Liver (tissue), 9 donors: Measurements from ENCODE around the genes MRPL11, ZDHHC24 and RBM4B.

GRCh38 chr11:66190672-66191318, 66.7 kb upstream of the KLC2 start:
- PRO-cap, 5 experiments, result no peak in any of the 5 experiments
- RAMPAGE, long total RNA, 2 experiments, result no peak in any of the 2 experiments
- RRBS, result no CpG with 5 or more reads among the region's 7 CpGs

- PRO-cap, 5 experiments, result no peak in any of the 5 experiments
- RAMPAGE, long total RNA, 2 experiments, result no peak in any of the 2 experiments
- RRBS, result no CpG with 5 or more reads among the region's 24 CpGs
Observed at GRCh38 chr11:66222406-66223234, 34.9 kb upstream of the KLC2 start.

GRCh38 chr11:66281460-66281972, 3.5 kb downstream of the CNIH2 start:
- PRO-cap, 5 experiments, result no peak in any of the 5 experiments
- RAMPAGE, long total RNA, 2 experiments, result no peak in any of the 2 experiments
- RRBS, result no CpG with 5 or more reads among the region's 7 CpGs

DNA sequence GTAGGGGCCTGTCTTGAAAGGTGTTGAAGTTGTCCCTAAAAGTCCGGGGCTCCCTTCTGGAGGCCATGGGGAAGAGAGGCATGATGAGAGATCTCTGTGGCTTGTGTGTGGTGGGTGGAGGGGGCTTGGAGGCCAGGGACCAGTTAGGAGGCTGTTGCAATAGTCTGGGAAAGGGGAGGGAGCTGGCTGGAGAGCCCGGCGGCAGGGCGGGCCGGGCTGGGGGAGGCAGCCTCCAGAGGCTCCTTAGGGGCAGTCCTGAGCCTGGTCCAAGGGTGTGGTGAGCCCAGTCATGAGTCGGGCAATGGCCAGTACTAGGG, 5.8 kb upstream of the CD248 start:
- PRO-cap, 5 experiments, result no peak in any of the 5 experiments
- RAMPAGE, long total RNA, 2 experiments, result no peak in any of the 2 experiments
- RRBS, result no CpG with 5 or more reads among the region's 6 CpGs

DNA sequence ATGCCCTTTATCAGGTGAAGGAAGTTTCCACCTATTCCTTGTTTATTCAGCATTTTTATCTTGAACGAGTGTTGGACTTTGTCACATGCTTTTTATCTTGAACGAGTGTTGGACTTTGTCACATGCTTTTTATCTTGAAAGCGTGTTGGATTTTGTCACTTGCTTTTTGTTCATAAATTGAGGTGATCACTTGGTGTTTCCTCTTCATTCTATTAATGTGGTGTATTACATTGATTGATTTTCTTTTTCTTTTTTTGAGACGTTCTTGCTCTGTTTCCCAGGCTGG, 3.9 kb upstream of the B4GAT1 start:
- PRO-cap, 5 experiments, result peak in 1 of 5 experiments; most common plus-strand start position 173 of the sequence (in 1)
- RAMPAGE, long total RNA, 2 experiments, result no peak in any of the 2 experiments
- RRBS, result no CpG with 5 or more reads among the region's 4 CpGs

DNA sequence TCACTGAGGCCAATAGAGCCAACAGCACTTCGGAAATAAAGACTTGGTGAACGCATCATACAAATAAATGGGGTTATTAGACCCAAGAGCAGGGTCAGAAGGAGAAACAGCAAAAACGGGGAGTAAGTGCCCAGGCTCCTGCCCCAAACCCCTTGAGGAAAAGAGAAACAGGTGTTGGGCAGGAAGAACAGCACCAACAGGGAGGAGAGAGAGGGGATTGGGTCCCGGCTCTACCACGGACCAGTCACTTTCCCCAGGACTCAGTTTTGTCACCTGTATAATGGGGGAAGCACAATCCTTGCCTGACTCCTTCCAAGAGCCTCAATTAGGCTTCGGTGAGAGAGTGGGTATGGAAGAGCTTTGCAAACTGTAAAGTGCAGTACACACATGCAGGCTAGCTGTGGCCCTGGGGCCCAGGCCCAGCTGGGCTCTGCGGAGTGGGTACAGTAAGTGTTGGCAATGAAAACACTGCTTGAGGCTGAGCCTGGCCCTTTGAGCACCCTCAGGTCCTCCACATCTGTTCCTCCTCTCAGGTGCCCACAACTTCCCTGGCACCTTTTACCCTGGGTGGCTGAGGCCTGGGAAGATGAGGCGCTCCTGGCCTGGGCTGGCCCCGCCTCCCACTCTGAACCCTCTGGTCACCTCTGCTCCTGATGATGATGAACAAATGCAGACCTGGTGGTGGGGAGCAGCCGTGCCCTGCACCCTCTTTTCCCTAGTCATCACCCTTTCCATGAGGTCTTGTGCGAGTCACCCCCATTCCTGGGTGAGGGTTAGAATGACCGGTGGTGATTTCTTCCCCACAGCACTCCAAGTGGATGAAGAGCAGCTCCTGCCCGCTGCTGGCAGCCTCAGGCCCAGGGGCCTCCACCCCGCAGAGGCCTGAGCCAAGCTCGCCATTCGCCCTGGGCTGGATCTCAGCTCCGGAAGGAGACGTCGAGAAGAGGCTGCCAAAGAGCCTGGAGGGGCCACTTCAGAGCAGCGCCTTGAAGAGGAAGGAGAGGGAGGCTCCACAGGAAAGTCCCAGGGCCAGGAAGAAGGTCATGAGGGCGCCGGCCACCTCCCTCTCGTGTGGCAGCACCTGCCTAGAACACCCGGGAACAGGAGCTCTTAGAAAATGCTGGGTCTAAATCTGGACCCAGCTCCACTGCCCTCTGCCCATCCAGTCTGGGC, 8.7 kb downstream of the SLC29A2 start:
- PRO-cap, 5 experiments, result no peak in any of the 5 experiments
- RAMPAGE, long total RNA, 2 experiments, result no peak in any of the 2 experiments
- RRBS, result no CpG with 5 or more reads among the region's 24 CpGs

- PRO-cap, 5 experiments, result no peak in any of the 5 experiments
- RAMPAGE, long total RNA, 2 experiments, result no peak in any of the 2 experiments
- RRBS, result no CpG with 5 or more reads among the region's 19 CpGs
Observed at GRCh38 chr11:66386012-66386700, 14.6 kb upstream of the SLC29A2 start.

DNA sequence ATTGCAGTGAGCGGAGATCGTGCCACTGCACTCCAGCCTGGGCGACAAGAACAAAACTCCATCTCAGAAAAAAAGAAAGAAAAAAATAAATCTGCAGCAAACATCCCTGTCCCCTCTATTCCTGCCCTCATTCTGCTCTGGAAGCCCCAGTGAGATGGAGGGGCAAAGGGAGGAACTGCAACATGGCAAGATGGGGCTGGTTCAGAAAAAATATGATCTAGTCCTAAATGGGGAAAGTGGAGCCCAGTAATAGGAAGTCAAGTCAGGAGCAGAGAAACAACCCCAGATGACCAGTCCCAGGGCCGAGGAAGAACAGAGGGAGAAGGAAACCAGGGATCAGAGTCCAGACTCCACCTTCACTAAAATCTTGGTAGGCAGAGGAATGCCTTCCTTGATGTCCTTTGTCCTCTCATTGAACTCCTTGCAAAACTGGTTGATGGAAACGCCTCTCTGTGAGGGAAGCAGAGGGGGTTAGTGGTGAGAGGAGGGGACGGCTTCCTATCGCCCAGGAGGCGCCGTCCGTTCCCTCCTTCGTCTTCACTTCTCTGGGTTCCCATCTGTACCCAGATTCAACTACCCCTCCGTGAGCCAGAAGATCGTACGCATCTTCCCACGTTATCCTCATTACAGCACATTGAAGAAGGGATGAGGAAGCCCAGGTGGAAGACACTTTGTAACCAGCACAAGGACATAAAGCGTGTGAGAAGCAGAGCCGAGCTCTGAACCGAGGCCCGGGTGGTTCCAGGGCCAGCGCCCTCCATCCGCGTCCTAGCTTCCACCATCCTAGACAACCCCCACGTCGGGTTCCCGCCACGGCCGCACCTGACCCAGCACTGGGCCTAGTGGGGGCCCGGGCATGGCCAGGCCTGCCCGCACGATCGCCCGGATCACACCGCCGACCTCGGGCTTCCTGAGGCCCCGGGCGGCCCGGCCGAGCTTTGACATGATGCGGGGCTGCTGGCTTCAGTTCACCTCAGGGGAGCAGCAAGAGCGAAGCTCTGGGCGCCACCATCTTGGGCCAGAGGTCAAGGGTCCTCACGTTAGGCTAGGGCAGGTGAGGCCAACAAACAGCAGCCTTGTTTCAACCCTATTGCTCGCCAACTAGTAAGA, at the start of gene MRPL11:
Gene MRPL11 (minus strand): TSS at position 1,039 of the 1,110 bp plus-strand sequence.
- PRO-cap, 5 experiments, result peak in 1 of 5 experiments; most common minus-strand start position 1,015 of the sequence (in 1)
- RAMPAGE, long total RNA, 2 experiments, result start-site peak on the minus strand in 2 of 2 experiments, centred at positions 1,014 to 1,015 of the sequence, 587 to 1,211 reads per replicate
- RRBS, result 3% methylated on average over 6 of the region's 44 CpGs

- PRO-cap, 5 experiments, result no peak in any of the 5 experiments
- RAMPAGE, long total RNA, 2 experiments, result no peak in any of the 2 experiments
- RRBS, result no CpG with 5 or more reads among the region's 9 CpGs
Observed at GRCh38 chr11:66454065-66454786, 12.5 kb upstream of the PELI3 start.

DNA sequence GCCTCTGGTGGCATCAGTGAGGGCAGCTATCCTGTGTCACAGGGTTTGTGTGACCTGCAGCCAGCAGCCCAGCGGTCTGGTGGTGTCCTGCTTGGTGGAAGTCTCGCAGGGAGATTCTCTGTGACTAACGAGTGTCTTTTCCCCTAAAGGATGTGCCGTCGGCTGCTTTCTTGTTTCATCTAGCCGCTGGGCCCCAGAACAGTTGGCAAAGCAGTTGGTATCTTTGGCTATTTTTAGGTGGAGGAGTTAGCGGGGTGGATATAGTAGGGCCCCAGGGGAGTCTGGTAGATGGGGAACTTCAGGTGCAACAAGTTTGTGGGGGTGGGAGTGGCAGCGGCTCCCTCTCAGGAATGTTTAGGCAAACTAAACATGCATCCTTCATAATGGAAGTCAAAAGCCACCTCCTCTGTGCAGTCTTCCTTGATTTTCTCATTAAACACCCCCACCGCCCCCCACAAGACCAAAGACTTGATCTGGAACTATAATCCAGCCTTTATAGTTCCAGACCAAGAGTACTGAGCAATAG, 1.3 kb upstream of the PELI3 start:
- PRO-cap, 5 experiments, result no peak in any of the 5 experiments
- RAMPAGE, long total RNA, 2 experiments, result no peak in any of the 2 experiments
- RRBS, result no CpG with 5 or more reads among the region's 9 CpGs

DNA sequence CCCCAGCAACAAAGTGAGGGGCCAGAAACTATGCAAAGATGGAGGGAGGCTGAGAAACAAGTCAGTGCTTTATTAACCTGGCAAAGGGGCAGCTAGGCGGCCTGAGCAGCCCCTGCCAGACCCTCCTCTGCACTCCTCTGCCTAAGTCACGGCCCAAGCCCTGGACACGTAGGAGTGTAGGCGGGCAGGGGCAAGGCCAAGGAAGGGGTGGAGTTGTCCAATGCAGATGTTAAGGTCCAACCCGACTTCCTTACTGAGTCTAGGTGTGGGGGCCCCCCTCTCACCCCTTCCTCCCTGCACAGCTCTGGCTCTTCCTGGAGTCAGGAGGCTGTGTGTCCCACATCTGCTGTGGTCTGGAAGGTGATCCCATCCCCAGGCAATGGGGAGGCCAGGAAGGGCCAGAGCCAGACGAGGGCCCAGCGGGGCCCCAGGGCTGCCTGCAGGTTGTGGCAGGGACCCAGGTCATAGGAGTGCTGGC, 6.6 kb downstream of the ZDHHC24 start:
- PRO-cap, 5 experiments, result no peak in any of the 5 experiments
- RAMPAGE, long total RNA, 2 experiments, result no peak in any of the 2 experiments
- RRBS, result no CpG with 5 or more reads among the region's 7 CpGs

- PRO-cap, 5 experiments, result peak in 5 of 5 experiments; most common plus-strand start chr11:66546195 (in 3); most common minus-strand start chr11:66546194 (in 3)
- RAMPAGE, long total RNA, 2 experiments, result no peak in any of the 2 experiments
- RRBS, result 1% methylated on average over 32 of the region's 50 CpGs
Observed at GRCh38 chr11:66545955-66546483, at the start of gene ZDHHC24. ZDHHC24 (minus strand) TSS chr11:66546048.

DNA sequence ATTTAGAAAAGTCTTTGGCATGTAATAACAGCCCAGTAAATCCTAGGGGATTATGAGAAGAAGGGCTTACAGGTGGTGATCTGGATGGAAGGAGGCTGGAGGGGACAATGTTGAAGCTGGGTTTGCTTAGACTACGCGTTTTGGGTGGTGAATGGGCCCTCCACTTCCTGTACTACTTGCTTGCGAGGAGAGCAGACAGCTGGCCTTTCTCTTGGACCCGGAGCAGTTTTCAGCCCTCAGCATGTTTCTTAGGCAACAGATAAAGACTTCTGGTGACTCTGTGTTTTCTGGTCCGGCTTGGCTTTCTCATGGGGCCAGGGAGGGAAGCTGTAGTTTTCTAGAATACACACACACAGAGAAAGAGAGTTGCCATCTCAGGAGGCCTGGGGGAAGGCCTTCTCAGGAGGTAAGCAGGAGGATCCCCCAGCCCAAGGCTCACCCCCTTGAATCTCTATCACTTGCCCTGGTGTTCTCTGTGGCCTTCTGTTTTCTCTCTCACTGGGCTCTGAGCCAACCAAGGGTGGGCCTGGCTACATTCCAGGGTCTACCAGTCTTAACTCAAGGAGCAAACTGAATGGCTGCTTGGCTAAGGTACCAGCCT, 2.3 kb downstream of the CCS start:
- PRO-cap, 5 experiments, result no peak in any of the 5 experiments
- RAMPAGE, long total RNA, 2 experiments, result no peak in any of the 2 experiments
- RRBS, result 16% methylated on average over 2 of the region's 5 CpGs

GRCh38 chr11:66665759-66667192, 11.4 kb downstream of the RBM4B start:
- PRO-cap, 5 experiments, result no peak in any of the 5 experiments
- RAMPAGE, long total RNA, 2 experiments, result no peak in any of the 2 experiments
- RRBS, result no CpG with 5 or more reads among the region's 6 CpGs

DNA sequence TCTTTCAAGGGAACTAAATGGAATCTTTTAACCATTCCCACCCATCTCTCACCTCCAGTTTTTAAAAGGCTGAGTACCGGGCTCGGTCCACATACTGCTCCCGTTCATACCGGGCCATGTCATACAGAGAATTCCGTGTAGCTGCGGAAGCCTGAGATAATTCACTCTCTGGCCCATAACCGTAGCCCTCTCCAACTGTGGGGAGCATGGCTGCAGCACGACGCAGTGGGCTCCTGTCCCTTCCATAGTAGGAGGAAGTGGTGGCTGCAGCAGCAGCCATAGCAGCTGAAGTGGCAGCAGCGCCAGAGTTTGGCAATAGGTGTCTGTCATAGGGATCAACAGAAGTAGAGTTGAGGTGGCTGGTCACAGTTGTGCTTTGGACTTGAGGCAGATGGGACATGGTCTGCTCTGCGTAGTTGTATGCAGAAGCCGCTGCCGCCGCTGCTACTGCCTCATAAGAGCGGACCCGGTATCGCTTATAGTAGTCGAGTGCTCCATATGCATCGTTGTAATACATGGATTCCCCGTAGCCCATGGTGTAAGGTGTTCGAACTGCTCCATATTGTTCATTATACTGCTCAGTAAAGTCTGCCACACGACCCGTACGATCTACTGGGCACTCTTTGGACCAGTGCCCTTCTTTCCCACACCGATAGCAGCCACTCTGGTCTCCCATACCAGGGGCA, 9.0 kb downstream of the RBM4B start:
- PRO-cap, 5 experiments, result no peak in any of the 5 experiments
- RAMPAGE, long total RNA, 2 experiments, result no peak in any of the 2 experiments
- RRBS, result 100% methylated on average over 1 of the region's 25 CpGs

DNA sequence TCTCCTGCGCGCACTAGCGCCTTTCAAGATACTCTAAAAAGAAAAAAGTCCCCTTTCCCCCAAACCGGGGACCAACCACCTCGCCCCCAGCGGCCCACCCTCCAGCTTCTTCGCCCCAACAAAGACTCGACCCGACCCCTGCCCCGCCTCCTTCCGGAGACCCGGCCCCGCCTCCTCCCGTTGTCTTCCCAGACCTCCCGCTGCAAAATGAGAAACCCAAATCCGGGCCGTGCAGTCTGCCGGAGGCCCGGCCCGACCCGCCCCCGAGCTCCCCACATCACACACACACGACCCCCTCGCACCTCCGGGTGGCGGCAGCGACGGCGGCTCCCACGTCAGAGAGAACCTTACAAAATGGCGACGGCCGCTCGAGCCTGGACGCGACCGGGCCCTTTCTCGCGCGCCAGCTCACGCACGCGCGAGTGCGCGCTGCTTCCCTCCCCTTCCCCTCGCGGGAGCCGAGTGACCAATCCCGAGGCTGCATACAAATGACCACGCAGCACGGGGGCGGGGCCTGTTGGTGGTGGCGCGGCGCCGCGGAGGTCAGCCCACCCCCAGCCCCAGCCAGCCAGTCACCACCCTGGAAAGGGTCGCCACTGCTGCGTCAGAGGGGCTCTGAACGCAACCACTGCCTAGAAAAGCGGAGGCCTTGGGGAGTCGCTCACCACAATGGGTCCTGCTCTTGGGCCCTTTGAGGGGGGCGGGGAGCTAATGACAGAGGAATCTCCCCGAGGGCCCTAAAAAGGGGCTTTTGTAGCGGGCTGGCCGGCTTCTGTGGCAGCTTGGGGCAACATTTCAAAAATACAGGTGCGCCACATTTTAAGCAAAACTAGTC, at the start of gene RBM4B:
Gene RBM4B (minus strand): TSS at position 426 of the 835 bp plus-strand sequence.
- PRO-cap, 5 experiments, result peak in 5 of 5 experiments; most common plus-strand start position 232 of the sequence (in 5); most common minus-strand start position 409 of the sequence (in 3)
- RAMPAGE, long total RNA, 2 experiments, result start-site peak on the minus strand in 2 of 2 experiments, centred at positions 367 to 377 of the sequence, 59 to 226 reads per replicate
- RRBS, result 2% methylated on average over 31 of the region's 68 CpGs

- PRO-cap, 5 experiments, result peak in 1 of 5 experiments; most common plus-strand start chr11:66720480 (in 1)
- RAMPAGE, long total RNA, 2 experiments, result no peak in any of the 2 experiments
- RRBS, result no CpG with 5 or more reads among the region's 11 CpGs
Observed at GRCh38 chr11:66720143-66720751, 8.8 kb downstream of the SPTBN2 start.

- PRO-cap, 5 experiments, result no peak in any of the 5 experiments
- RAMPAGE, long total RNA, 2 experiments, result no peak in any of the 2 experiments
- RRBS, result no CpG with 5 or more reads among the region's 18 CpGs
Observed at GRCh38 chr11:66743140-66743996, 1.2 kb upstream of the C11orf80 start.

GRCh38 chr11:66847871-66848660, 4.8 kb downstream of the RCE1 start:
- PRO-cap, 5 experiments, result no peak in any of the 5 experiments
- RAMPAGE, long total RNA, 2 experiments, result no peak in any of the 2 experiments
- RRBS, result 95% methylated on average over 2 of the region's 9 CpGs

GRCh38 chr11:67032825-67033365, 10.0 kb downstream of the SYT12 start:
- PRO-cap, 5 experiments, result no peak in any of the 5 experiments
- RAMPAGE, long total RNA, 2 experiments, result no peak in any of the 2 experiments
- RRBS, result no CpG with 5 or more reads among the region's 9 CpGs